ENCODE data around the genes ZNF665, VN1R4, TARM1, TFPT, CNOT3 and TSEN34.

- PRO-cap, result no peak
Measured at GRCh38 chr19:53123483-53123781, 9.3 kb downstream of the ZNF415 start.

GRCh38 chr19:53193109-53193802 is at the start of gene ZNF665:
Gene ZNF665, minus strand, starts transcription at chr19:53193358.
- PRO-cap, result unidirectional peak, minus-strand start at chr19:53193320

GRCh38 chr19:53267441-53268012 is at the start of gene VN1R4:
Gene VN1R4, minus strand, starts transcription at chr19:53267723.
- PRO-cap, result no peak

GRCh38 chr19:53468655-53469283 is 1.2 kb downstream of the ZNF813 start:
- PRO-cap, result no peak

DNA sequence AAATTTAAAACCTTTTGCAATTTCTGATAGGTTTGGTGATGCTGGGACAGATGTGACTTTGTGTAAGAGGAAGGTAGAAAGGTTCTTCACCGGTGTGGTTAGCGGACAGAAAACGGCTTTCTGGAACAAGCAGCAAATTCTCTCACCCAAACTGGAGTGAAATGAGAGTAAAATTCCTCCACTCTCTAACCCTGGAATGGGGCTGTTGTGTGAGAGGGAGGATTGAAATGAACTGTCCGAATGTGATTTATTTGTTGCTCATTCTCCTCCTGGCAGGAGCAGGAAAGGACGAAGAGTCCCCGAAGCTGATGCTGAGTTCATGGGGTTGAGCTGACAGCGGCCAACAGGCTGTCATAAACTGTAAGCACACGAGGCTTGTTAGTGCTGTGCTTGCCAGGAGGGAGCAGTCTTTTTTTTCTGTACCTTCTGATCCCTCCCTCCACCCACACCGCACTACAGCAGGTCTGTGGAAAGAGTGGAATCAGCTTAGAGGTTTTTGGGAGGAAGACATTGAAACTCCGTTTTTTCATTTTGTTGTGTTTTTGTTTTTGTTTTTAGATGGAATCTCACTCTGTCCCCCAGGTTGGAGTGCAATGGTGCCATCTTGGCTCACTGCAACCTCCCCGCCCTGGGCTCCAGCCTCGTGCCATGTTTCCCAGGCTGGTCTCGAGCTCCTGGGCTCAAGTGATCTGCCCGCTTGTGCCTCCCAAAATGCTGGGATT is 33.0 kb upstream of the ZNF331 start:
- PRO-cap, result no peak

GRCh38 chr19:53538510-53538893 is 557 bp downstream of the ZNF331 start:
- PRO-cap, result no peak

GRCh38 chr19:53554328-53555516 is 16.8 kb downstream of the ZNF331 start:
- PRO-cap, result no peak

- PRO-cap, result no peak
Measured at GRCh38 chr19:53581023-53581766, 43.2 kb downstream of the ZNF331 start.

DNA sequence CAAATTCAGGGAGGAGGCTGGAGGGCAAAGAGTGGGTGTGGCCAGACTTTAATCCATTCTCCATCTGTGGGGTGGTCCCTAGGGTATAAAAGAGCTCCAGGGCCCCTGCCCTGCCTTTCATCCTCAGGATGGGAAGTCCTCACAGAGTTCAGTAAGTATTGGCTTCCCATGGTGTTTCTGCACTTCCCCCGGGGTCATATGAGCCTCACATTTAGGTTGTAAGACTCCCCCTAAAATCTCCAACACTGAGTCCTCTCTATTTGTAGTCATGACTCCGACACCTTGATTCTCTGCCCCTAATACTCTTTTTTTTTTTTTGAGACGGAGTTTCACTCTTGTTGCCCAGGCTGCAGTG is 33.0 kb downstream of the DPRX start:
- PRO-cap, result no peak

DNA sequence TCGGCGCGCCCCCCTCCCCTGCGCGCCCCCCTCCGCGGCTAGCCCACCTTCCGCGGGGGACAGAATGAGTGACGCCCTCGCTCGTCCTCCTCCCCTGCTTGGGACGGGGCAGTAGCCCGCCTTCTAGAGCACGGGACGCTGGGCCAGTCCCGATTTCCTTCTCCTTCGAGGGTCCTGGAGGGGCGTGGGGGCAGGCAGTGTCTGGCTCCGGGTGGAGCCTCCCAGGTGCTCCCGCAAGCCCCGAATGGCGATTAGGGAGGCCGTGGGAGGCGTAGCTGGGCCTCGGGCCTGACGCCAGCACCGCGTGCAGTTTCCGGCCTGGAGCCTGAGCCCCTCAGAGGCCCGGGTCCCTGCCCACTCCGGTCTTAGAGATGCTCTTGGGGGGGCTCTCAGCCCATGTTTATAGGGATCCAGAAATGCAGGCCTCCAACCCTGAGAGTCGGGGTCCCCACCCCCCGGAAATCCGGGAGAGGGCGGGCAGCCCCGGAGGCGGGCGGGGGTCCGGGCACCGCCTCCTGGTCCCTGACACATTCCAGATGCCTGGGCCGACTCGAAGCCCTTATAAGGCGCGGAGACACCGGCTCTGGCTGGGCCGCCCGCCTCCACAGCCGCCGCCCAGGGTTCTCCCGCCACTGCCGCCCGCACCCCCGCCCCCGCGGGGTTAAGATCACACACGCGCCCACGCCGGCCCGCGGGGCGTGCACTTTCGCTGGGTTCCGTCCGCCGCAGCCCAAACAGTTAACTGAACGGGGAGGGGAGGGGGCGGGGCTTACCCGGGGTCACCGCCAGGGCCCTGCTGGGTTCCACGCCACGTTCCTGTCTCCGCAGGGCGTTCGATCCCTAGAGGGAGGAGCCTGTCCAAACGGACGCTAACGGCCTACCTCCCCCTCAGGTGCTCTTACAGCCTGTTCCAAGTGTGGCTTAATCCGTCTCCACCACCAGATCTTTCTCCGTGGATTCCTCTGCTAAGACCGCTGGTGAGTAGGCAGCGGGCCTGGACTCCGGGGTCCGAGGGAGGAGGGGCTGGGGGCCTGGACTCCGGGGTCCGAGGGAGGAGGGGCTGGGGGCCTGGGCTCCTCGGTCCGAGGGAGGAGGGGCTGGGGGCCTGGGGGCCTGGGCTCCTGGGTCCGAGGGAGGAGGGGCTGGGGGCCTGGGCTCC is 1.6 kb downstream of the MYADM start:
- PRO-cap, result bidirectional peak, plus-strand start at position 610 of the sequence, minus-strand start at position 534 of the sequence

DNA sequence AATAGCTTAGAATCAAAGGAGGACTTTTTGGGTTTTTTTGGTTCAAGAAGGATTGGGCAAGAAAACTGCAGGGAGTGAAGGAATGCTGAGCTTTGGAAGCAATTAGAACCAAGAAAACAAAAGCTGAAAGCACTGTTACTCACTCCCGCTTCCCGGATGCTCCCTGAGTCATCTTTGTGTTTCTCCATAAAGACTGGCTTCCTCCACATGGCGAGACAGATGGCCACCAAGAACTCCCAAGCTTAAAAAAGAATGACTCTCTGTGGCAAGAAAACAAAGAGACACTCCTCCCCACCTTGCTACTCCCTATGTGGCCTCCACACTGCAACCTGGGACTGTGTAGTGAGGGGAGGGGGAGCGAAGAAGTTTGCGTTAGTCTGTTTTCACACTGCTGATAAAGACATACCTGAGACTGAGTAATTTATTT is 27.9 kb downstream of the VSTM1 start:
- PRO-cap, result no peak

GRCh38 chr19:54081145-54081379 is at the start of gene TARM1:
Gene TARM1, minus strand, starts transcription at chr19:54081365.
- PRO-cap, result no peak

GRCh38 chr19:54114773-54116003 is at the start of gene TFPT:
Gene TFPT, minus strand, starts transcription at chr19:54115657.
- PRO-cap, result bidirectional peak, plus-strand start at chr19:54115812, minus-strand start at chr19:54115641

GRCh38 chr19:54137560-54138772 is at the start of gene CNOT3:
Gene CNOT3, plus strand, starts transcription at chr19:54137762.
- PRO-cap, result unidirectional peak, plus-strand start at chr19:54137720; bidirectional peak, plus-strand start at chr19:54138184, minus-strand start at chr19:54138095; unidirectional peak, minus-strand start at chr19:54138310

- PRO-cap, result no peak
Measured at GRCh38 chr19:54138773-54139227, 1.2 kb downstream of the CNOT3 start.

GRCh38 chr19:54139706-54140080 is 2.1 kb downstream of the CNOT3 start:
- PRO-cap, result no peak

DNA sequence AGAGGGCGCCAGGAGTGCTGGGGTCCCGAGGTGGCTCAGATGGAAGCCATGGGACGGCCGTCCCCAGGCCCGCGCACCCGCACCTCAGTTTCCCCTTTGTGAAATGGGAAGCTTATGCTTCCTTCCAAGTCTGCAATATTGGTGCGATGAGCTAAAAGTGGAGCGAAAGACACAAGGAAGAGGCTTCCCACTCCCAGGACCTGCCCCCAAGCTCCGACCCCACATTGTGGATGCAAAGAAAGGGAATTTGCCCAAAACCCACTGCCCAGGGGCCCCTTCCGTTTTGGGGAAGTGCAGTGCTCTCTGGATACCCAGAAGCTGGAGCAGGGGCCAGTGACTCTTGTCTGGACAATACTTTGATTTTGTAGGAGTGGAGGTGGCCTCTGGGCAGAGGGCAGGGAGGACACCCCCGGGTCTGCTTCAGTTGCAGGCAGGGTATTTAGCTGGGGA is 545 bp upstream of the TMC4 start:
- PRO-cap, result no peak

DNA sequence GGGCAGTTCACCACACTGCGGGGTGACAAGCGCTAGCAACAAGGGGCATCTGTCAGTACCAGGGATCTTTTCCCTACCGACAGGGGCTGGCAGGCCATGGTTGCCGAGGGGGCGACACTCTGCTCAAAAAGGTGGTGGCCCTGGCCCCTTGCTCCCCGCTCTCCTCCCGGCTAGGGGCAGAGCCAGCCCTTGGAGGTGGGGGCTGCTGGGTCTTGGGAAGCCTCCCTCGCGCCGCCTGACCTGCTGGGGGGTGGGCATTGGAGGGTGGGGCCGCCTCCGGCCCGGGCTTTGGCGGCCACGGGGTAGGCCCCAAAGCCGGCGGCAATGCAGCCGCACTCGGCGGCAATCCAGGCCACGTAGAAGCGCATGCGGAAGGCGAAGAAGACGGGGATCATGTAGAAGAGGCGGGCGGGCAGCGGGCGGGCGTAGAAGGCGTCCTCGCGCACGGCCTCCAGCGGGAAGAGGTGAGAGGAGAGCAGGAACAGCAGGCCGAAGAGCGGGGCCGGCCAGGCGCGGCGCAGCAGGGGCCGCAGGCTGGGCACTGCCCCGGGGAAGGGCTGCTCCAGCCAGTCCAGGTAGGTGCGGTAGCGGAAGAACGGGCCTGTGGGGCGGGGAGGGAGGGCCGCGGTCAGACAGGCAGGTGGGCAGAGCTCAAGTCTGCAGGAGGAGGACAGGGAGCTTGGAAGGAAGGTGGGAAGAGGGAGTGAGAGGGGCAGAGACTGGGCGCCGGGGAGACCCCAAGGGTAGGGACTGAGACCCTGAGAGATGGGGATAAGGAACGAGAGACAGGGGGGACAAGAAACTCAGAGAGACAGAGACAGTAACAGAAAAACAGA is 7.8 kb upstream of the TMC4 start:
- PRO-cap, result no peak

GRCh38 chr19:54191221-54191993 is at the start of gene TSEN34:
Gene TSEN34, plus strand, starts transcription at chr19:54191308.
- PRO-cap, result bidirectional peak, plus-strand start at chr19:54191362, minus-strand start at chr19:54191173

DNA sequence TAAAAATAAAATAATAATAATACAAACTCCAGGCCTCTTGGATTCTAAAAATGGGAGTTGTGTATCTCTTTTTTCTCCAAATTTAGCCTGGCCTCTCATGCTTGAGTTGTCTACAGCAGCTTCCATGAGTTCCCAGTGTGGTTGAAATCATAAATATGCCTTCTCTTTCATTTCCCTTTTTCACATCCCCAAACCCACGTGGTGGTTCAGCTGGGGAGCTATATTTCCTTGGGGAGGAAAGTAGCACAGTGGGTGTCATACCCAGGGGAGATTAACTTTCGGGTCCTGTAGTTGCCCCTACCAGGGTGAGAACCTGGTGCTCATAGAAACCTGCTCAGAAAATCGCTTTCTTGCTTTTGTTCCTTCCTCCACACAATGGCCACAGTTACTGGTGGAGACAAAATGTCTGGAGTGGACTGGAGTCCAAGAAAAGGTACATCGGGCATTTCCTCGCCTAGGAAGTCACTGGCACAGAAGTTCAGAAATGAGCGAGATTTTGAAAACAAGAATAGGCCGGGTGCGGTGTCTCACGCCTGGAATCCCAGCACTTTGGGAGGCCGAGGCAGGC is 7.0 kb upstream of the LILRA4 start:
- PRO-cap, result no peak